ENCODE measurements around a stretch of chr1.

GRCh38 chr1:61093484-61094392 is 11.4 kb downstream of the NFIA start:
- PRO-cap = no peak

DNA sequence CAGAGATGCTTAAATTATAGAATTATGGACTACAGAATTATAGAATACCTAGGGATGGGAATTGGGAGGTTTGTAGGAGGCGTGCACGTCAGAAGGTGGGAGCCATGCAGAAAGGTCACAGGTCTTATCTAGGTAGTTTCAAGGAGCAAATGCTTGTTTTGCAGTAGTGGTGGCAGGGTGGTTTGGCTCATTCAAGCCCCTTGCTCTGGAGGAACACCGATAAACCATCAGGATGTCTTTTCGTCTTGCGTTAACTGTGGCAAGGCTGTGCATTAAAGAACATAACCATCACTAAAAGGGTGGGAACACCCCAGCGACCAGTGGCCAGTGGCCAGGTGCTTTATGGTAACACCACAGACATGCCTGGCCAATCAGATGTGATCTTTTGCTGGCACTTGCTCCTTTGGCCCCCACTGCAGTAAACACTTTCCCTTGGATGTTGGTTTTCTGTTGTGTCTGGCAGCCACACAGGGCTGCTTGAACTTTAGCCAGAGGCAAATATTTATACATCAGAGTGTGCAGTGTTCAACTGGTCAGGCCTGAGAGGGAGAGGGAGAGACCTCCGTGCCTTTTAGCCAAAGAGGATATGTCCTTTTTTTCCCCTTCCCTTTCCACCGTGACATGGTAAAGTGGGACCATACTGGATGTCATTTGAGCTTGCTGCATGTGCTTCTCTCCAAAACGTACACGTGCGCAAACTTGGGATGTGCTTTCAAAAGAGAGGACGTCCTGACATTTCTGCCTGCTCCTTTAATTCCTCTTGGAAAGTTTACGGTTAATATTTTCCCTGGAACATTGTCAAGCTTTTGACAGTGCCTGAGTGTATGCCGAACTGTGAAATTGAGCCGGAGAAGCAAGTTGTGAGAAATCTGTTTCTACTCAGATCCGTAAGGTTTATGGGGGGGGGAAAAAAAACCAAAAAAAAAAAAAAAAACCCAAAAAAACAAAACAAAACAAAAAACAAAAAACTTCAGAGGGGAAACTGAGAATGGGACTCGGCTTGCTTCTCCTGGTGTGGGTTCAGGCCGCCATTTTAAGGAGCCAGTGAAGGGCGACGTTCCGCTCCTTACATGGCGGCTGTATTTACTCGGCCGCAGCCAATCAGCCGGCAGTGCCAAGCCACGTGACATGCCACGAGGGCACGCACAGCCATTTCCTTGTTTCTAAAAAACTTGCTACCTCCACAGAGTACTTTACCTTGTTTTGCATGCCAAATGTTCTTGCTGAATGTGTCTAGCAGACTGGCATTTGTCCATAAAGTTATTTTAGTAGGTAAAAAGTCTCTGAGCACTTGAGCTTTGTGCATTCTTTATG is 101.3 kb downstream of the NFIA start:
- PRO-cap = unidirectional peak, plus-strand start at position 614 of the sequence; unidirectional peak, plus-strand start at position 715 of the sequence; unidirectional peak, minus-strand start at position 1,035 of the sequence

DNA sequence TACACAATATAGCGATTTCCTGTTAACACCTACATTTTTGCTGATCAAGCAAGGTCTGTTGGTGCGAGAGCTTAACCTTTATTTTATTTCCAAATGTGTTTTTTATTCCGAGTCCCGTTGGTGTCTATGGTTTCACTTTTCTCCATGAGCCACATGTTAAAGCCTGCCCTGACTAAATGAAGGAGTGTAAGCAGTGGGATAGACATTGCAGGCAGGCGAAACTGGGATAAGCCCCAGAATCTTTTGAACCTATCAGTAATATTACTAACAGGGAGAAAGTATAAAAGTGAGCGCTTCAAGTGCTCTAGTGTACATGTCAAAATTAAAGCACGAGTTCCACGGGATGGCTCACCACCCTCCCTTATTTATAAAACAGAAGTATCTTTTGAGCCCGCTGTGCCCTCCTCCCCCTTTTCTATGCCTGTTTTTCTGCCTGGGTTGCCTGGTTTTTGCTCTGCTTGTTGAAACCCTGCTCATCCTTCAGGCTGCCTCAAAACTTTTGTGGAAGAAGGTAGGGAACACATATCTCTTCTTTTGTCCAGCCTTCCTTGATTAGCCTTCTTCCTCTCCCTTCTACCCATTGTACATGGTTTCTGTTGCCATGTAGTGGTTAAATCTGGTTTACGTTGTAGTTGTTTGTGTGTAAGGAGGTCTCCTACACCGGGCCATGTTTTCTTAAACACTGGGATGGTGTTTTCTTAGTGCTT is 120.8 kb downstream of the NFIA start:
- PRO-cap = no peak

- PRO-cap = no peak
Observed at GRCh38 chr1:61217326-61217937, 135.1 kb downstream of the NFIA start.

DNA sequence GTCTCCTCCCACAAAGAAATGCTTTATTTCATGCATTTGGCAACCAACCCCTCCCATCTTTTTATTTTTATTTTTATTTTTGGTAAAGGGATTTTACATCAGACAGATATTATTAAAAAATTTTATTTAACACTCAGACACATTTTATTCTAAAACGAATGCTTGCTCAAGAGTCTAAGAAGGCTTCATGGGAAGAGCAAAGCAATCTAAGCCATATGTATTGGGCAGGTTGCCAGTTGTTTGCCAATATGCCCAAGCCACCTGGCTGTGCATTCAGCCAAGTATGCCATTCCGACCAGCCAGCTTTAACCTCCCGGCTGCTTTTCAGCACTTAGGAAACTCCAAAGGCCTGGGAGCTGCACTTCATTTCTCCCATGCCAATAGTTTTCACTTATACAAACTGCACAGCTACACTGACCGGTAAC is 144.2 kb downstream of the NFIA start:
- PRO-cap = no peak

- PRO-cap = no peak
Observed at GRCh38 chr1:61299377-61299970, 217.1 kb downstream of the NFIA start.

- PRO-cap = bidirectional peak, plus-strand start at chr1:61641820, minus-strand start at chr1:61641653
Observed at GRCh38 chr1:61641050-61642202, 83.5 kb downstream of the TM2D1 start.

- PRO-cap = bidirectional peak, plus-strand start at chr1:62437633, minus-strand start at chr1:62437580
Observed at GRCh38 chr1:62437493-62437765, 580 bp downstream of the USP1 start.

DNA sequence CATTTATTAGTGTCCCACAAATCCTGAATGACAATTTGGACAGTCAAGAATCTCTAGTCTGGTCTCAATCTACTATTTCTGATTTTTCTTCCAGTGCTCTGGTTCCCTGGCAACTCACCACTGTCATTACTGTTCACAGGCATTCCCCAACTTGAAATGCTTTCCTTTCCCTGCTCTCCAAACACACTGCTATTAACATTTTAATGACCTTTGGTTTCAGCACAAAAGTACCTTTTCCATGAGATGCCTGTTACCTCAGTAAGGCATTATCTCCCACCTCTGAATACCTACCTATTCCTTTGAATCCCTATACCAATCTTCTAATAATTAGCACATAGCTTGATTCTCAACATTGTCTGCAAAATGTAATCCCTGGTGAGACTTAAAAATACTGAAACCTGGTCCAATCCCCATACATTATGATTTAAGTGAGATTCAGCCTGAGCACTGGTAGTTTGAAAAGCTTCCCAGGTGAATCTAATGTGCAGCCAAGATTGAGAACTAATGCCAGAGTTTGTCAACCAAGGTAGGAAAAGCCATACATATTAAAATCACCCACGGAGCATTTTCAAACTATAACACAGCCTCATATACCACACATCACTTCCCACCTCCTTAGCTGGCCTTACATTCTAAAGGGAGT is 11.7 kb upstream of the ANGPTL3 start:
- PRO-cap = no peak

DNA sequence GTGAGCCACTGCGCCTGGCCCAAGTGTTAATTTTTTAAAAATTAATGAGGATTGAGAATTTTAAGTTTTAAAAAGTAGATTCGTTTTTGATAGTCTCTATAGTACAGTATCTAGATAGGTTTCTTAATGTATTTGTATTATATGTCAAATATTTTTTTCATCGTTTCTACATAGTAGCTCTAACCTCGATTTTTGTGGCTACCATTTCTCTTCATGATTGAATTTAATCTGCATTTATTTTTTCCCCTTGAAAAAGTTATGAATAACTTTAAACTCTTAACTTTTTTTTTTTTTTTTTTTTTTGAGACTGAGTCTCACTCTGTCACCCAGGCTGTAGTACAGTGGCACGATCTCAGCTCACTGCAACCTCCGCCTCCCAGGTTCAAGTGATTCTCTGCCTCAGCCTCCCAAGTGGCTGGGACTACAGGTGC is 33.0 kb upstream of the PGM1 start:
- PRO-cap = no peak

DNA sequence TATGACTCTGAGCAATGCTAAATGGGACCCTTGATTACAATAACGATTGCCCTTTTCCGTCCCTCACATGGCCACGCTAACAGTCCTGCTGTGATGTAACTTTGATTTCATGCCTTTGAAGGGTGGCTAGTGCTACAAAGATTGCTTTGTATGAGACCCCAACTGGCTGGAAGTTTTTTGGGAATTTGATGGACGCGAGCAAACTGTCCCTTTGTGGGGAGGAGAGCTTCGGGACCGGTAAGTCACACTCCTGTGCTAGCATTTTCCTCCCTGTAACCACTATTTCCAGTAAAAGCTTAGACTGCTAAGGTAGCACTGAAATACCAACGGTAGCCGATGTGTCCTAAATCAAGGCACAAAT is 45.3 kb downstream of the PGM1 start:
- PRO-cap = no peak

DNA sequence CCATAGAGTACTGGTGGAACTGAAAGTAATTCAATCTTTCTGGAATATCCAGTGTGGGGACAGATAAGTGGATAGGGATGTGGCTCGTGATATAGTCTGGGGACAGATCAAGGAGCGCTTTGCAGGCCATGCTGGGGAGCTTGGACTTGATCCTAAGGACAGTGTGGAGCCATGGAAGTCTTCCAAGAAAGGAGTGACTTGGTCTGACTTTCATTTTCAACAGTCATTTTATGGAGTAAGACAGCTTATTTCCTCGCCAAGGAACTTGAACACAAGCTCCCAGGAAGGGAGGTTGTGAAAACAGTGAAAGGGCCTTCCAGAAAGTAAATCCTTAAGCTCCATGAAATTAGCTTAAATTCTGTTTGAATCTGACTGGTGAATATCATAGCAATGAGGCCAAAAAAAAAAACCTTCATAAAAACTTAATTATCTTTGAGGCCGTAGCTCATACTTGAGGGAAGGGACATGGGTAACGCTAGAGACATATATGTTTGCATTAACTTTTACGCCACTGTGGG is 55.9 kb downstream of the ROR1 start:
- PRO-cap = no peak

DNA sequence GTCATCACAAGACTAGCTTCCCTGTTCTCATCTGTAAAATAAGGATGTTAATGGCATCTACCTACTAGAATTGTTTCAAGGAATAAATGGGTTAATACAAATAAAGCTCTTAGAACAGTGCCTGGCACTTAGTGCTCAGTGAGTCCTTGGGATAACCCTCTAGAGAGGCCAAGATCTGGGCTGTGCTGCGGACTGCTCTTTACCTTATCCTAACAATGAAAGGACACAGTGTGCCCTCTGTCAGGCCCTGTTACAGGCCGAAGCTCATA is 154.8 kb downstream of the ROR1 start:
- PRO-cap = no peak

GRCh38 chr1:64098504-64098982 is 104.9 kb upstream of the UBE2U start:
- PRO-cap = no peak

- PRO-cap = no peak
Observed at GRCh38 chr1:64964864-64965447, 1.4 kb downstream of the JAK1 start.

DNA sequence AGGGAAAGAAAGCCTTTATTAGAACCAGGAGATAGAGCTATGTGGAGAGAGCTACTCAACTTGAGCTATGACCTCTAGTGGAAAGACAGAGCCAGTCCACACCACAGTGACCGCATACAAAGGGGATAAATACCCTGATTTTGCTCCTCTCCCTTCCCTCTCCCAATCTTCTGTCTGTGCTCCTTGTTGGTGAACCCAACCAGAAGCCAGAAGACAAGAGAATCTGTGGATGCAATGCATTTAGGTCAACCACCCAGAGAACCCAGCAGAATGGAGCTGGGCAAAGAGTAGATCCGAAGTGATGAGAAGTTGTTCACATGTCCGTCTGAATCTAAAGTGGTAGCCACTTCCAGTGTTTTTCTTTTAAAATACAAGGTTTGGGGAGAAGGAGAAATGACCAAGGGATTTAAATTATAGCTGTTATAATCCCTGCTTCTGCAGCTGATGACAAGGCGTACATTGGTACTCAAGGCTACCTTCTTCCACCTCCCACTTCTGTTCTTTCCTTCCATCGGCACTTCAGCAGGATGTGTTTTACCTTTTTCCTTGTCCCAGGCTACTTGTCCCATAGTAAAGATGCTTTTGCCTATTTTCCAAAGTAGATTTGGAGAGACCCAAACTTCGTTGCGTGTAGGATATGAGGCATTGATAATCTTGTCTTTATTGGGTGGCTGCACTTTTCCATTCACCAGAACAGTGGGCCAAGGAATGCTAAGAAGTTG is 54.7 kb upstream of the JAK1 start:
- PRO-cap = no peak

- PRO-cap = no peak
Observed at GRCh38 chr1:65068975-65069238, 79.1 kb upstream of the AK4 start.

GRCh38 chr1:65147262-65147420 is 862 bp upstream of the AK4 start:
- PRO-cap = no peak

GRCh38 chr1:65164856-65165097 is 16.8 kb downstream of the AK4 start:
- PRO-cap = no peak

GRCh38 chr1:65427064-65427653 is 6.7 kb downstream of the LEPR start:
- PRO-cap = no peak